GM12892 (cell line): ENCODE data around the gene BEGAIN.

GRCh38 chr14:100214603-100214851, 24.4 kb upstream of the YY1 start:
- RRBS, result 3% methylated on average over 11 of the region's 21 CpGs

DNA sequence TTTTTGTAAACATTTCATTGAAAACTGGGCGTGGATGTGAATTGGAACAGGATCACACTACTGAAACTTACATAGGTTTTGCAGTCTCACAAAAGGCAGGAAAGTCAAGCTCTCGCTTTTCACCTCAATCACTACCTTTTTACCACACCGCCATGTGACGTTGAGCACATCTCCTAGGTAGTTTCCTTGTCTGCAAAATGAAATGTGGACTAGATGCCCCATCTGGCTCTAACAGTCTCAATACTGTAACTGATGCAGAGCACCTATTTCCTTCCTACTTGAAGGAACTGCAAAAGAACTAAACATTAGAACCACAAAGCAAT, 4.4 kb upstream of the YY1 start:
- RRBS, result no CpG with 5 or more reads among the region's 4 CpGs

DNA sequence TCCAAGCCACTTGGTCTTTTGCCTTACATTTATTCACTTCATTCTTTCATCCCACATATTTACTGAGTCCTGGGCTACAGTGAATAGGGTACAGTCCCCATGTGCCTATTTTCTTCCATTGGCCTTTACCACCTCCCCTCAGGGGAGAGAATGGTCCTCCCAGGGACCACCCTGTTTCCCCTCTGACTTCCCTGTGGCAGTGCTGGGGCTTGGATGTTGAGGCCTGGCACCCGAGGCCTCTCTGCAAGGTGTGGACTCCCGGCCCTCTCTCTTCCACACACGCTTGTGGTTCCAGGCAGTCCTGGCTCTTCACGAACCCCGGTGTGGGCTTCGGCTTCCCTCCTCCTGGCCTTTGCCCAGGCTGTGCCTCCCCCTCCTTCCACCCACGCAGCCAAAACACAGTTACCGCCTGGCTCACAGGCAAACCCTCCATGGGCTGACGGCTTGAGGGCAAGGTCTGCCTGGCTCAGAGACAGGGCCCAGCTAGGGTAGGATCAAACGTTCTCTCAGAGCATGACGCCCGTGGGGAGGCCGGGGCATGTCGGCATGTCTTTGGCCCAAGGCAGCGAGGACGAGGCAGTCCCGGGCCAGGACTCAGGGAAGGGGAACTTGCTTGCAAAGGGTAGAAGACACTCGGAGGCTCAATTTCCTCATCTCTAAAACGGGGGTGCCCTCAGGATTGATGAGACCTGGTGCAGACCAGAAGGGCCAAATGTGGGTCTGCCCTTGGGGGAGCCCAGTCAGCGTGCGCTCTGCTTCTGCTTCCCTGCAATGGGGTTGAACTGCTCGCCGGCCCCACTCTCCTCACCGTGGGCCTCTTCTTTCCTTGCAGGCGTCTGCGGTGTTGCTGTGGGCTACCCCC, 2.0 kb downstream of the SLC25A47 start:
- RRBS, result 76% methylated on average over 9 of the region's 26 CpGs

- RRBS, result no CpG with 5 or more reads among the region's 15 CpGs
Observed at GRCh38 chr14:100325945-100326521, 2.9 kb downstream of the SLC25A47 start.

DNA sequence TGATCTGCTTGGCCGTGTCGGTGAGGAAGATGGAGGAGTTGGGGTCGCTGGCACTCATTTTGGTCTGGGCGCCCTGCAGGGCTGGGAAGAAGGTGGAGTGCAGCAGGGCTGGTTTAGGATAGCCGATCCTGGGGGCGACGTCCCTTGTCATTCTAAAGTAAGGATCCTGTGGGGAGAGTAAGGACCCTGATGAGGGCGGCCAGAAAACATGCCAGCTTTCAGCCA, 19.2 kb downstream of the SLC25A47 start:
- RRBS, result no CpG with 5 or more reads among the region's 8 CpGs

DNA sequence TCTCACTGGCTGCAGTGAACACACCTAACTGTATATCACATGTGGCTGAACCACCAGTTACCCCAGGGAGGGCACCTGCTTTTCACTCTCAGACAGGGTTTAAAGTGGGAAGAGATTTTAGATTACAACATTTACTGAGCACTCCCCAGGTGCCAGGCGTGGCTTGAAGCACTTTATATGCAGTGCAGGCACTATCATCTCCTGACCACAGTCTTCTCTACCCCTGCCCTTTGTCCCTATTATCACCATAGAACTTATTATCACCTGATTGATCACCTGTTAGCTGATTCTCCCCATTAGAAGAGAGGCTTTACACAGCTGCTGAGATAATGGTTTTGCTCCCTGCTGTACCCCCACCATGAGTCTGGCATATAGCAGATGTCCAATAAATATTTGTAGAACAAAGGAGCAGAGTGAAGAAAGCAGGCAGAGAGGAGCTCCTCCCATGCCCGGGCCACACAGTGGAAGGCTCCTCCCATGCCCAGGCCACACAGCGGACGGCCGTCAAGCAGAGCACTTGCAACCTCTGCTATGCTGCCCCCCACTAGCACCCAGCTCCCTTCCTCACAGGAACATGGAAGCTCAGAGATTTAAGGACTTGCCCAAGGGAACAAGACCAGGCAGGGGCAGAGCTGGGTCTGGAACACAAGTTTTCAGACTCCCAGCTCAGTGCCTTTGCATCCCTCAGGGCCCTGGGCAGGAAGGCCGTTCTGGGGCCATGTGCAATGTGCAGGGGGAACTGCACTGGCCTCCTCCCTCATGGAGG, 25.9 kb downstream of the WARS1 start:
- RRBS, result no CpG with 5 or more reads among the region's 6 CpGs

- RRBS, result 16% methylated on average over 5 of the region's 41 CpGs
Observed at GRCh38 chr14:100569146-100570171, 17.8 kb downstream of the BEGAIN start.

- RRBS, result 9% methylated on average over 1 of the region's 14 CpGs
Observed at GRCh38 chr14:100572939-100573408, 14.2 kb downstream of the BEGAIN start.

DNA sequence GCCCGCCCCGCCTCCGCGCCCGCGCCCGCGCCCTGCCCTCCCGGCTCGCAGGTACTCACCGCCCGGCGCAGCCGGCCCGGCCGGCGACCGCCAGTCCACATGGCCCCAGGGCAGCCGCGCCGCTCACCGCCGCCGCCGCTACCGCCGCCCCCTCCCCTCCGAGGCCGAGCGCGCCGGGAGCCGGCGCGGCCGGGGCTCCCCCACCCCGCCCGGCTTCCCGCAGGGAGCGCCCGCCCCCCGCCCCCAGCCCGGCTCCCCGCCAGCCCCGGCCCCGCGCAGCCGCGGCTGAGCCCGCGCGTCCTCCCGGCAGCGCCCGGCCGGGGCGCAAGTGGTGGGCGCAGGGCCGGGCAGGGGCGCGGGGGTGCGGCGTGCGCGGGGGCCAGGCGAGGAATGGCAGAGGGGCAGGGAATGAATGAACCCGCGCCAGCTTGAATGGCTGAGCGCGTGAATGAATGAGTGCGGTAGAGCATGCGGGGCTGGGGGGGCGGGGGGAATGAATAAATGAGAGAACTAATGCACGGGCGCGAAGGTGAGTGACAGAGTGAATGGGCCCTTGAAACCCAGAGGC, at the start of gene BEGAIN:
TSS of gene BEGAIN (minus strand) at position 228 of the 568 bp plus-strand sequence.
- RRBS, result 2% methylated on average over 15 of the region's 76 CpGs

DNA sequence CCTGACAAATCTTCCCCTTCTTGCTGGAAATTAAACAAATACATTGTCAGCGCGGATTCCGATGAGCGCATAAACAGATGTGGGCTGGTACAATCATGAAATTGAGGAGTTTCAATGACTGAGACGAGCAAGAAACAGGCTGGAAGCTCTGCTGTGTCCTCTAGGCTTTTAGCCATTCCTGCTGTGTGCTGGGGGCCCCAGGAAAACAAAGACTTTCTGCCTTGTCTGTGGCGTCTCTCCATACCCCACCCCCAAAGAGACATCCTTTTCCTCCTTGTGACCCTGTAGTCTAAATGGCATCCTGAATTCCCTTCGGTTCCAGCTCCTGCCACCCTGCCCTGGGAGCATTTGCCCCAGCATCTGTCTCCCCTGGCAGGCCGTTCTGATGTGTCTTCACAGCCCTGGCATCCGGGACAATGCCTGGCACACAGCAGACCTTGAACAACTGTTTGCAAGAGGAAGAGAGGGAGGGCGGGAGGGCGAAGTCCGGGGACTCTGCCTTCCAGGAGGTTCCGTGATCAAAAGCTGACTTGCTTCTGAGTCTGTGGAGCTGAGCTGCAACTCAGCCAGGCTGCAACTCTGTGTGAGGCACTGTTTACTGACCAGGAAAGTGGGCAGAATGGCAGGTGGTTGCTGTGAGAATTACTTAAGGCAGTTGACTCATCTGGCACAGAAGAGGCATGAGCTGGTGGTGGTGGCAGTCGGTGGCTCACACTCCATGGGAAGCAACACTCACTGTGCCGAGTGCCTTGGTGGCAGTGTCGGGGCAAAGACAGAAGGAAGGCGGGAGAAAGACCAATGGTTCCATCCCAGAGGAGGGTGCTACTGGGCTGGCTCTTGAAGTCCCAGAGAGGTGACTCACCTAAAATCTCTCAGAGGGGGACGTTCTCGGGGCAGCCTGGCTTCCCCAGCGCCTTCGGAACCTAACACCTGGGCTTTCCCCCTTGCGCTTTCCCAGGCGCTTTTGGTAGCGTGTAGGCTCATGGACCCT, 61.2 kb upstream of the DLK1 start:
- RRBS, result 50% methylated on average over 1 of the region's 24 CpGs

GRCh38 chr14:100692477-100693540, 33.9 kb upstream of the DLK1 start:
- RRBS, result no CpG with 5 or more reads among the region's 33 CpGs

DNA sequence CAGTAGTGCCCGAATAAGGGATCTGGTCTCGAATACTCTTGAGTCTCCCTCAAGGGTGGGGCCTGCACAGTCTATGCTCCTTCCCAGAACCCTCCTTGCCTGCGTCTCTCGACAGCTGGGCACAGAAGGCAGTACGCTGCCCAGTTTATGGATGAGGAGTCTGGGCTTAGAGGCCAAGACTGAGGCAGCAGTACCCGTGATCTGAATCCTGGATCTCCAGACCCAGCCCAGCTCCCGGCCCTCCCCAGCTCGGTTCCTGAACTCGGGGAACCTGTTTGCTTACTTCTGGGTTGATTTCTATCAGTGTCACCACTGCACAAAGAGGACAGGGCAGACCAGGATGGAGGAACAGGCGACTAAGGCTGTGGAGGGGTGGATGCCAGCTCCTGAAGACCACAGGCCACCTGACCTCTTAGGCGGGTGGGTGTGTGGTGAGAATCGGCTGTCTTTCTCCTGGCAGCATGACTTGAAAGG, 22.9 kb upstream of the DLK1 start:
- RRBS, result no CpG with 5 or more reads among the region's 12 CpGs

DNA sequence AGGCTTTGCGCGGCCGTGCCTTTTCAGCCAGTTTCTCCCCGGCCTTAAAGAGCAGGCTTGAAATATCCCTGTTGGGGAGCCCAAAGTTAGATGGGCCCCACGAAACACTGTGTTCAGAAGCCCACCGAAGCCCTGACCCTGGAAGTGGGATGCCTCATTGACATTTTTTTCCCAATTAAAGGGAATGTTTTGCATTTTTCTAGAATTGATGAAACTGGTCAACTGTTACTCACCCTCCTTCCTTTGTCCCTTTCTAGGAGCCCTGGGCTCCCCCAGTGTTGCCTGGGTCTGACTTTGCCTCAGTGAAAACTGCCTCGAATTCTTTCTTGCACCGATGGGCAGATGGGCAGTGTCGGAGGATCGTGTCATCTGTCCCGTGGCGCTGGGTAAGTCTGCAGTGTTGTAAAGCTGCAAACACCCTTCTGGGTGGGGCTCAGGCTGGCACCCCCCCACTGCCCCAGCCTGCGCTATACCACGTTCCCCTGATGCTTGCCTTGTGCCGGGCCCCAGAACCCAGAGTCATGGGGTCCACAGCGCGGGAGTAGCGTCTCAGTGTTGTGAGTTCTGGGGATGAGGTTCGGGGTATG, 4.7 kb downstream of the RTL1 start:
- RRBS, result no CpG with 5 or more reads among the region's 19 CpGs

DNA sequence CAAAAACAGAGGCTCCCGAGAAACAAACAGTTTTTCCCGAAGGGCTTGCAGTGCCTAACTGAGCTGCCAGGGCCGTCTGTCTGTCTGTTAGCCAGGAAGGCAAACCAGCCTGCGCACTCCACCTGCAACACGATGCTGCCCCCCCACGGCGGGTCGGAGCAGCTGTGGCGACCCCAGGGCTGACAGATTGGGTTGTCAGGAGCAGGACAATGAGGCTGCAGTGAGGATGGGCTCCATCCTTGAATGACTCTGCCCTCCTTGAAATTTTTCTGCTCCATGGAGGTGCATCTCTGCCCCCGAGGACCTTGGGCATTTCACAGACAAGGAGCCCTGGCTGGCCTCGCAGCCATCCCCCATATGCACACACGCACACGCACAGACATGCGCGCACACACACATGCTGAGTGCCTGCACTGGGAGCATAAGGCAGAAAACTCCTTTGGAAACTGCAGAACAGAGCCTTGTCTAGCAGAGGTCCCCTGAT, 2.6 kb downstream of the RTL1 start:
- RRBS, result no CpG with 5 or more reads among the region's 15 CpGs

GRCh38 chr14:100923947-100924530, 20.5 kb upstream of the RTL1 start:
- RRBS, result no CpG with 5 or more reads among the region's 5 CpGs

DNA sequence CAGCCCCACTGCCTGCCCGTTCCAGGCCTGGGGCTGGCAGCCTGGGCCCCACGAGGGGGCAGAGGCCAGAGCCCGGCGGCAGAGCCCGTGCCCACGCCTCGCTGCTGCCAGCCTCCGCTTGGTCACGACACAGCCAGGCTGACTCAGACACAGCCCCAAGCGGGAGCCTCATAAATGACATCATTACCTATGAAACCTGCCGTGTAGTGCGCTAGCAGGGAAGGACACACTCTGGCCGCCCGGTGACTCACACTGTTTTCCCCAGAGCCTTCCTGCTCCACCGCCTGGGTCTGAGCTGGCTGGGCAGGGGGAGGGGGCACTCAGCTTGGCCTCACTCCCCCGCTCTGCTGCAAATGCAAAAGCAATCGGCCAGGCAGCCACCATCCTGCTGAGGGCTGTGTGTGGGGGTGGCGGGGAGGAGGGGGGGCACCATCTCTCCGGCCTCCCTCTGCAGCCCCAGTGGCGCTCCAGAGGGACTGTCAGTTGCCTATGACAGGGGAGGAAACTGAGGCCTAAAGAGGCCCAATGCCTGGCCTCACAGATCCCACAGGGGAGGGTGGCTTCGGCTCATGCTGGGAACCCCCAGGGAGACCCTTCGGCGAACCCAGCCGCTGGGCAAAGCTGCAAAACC, 169.8 kb upstream of the RTL1 start:
- RRBS, result no CpG with 5 or more reads among the region's 24 CpGs

DNA sequence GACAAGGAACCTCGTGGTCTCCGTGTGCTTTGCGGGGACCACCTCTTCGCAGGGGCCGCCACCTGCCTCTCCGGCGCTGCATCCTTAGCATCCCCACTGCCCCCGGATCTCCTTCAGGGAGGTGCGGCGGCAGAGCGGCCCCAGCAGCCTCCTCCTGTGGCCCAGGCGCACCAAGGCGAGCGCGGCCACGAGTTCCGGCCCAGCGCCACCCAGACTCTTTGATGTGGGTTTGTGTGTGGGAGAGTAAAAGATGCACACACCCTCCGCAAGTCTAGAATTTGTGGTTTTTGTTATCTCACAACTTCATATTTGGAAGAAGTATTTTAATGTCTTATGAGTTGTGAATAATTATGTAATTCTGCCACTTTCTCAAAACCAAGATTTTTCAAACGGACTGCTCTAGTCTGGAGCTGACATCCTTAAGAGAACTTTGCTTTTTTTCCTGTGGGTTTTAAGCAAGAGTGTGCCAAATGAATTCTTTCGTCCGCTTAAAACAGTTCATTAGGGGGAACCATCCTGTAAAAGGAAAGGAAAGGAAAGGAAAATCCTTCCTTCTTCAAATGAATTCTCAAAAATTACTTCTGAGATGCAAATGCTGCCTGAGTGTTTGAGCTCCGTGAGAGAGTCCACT, 318.9 kb upstream of the PPP2R5C start:
- RRBS, result no CpG with 5 or more reads among the region's 23 CpGs

- RRBS, result no CpG with 5 or more reads among the region's 12 CpGs
Observed at GRCh38 chr14:101476903-101477424, 284.5 kb upstream of the PPP2R5C start.

GRCh38 chr14:101535669-101536174, 225.8 kb upstream of the PPP2R5C start:
- RRBS, result no CpG with 5 or more reads among the region's 10 CpGs

DNA sequence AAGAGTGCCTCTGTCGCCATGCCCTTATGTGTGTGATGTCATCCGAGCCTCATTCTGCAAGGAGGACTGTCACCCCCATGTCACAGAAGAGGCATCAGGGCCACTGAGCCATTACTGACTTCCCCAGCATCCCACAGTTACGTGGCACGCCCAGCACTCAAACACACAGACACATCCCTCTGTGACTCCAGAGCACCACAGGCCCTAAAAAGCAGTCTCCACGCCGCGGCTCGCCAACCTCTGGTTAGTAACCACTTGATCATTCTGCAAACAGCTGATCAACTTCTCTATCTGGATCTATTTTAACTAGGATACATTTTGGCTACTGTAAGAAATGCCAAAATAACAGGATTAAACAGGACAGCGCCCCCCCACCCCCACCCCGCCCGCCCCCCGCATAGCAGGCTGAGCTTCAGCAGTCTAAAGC, 215.8 kb upstream of the PPP2R5C start:
- RRBS, result no CpG with 5 or more reads among the region's 12 CpGs